ENCODE data around the genes FOXO3 and CD164.

GRCh38 chr6:108560477-108561353 lies at the start of gene FOXO3:
Gene FOXO3 (plus strand): TSS chr6:108560917.
- RRBS, result 9% methylated on average over 38 of the region's 112 CpGs

DNA sequence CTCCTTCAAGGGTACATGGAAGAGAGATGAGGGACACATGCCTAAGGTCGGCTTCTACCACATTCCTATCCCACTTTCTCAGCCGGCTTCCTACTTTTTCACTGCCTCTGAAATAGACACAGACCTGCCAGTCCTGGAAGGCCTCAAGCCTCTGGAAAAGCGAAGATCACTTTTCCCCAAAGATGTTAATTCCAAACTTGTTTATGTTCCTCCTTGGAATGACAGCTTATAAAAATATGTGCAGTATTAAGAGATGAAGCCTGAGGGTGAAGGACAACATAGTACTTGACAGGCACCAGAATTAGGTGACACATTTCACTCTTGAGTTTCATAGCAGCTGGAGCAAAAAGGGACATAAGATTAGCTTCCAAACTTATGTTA lies 25.2 kb downstream of the FOXO3 start:
- RRBS, result no CpG with 5 or more reads among the region's 3 CpGs

DNA sequence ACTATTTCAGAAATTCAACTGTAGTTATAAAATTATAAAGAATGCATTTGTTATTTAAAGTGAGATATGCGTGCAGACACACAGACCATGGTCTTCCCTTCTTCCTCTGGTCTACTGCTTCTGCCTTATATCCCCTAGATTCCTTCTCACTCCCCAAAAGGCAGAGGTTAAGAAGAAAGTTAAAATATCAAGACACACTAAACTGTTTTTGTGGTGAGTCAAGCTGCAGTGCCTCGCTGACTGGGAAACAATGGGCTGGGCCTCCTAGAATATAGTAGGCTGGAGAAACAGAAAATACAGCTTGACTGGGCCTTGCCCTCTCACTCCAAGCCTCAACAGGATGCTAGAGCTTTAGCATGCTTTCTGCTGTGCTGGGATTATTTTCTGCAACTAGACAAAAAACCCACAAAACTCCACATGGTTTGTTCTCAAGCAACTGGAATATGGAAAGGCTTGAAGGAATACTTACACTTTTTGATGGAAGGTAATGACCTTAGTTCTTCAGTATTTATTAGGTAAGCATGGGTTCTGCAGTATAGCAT lies 27.8 kb downstream of the FOXO3 start:
- RRBS, result no CpG with 5 or more reads among the region's 2 CpGs

DNA sequence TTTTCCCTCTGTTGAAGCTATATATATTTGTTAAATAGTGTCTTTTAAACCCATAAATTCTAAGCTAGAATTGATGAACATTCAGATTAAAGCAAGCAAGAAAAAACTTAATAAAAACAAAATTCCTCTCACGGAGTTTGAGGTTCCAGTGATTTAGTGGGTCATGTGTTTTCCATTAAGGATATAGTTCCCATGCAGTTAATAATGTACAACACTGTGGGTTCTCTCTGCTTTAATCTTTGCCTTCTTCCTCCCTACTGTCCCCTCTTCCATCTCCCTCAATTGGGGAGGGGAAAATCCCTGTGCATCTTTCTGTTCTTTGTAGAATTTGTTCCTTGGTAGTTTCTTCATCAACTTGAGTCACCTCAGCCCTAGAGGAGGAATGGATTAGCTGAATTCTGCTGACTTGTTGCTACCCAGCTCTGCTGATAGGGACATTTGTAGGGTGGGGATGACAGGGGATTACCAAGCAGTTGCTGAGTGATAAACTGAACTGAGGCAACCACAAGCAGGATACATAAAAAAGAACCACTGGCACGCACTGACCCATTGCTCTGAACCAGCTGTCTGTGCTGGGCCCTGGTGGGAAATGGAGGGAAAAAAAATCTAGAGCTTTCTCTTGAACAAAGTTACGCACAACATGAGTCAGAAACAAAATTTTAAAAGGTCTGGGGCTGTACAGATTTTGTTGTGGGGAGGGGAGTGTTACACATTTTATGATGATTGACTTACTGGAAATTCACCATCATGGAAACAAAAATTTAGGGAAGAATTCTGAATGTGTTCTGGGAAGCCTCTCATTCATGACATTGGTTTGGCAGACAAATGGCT lies 37.4 kb downstream of the FOXO3 start:
- RRBS, result no CpG with 5 or more reads among the region's 3 CpGs

DNA sequence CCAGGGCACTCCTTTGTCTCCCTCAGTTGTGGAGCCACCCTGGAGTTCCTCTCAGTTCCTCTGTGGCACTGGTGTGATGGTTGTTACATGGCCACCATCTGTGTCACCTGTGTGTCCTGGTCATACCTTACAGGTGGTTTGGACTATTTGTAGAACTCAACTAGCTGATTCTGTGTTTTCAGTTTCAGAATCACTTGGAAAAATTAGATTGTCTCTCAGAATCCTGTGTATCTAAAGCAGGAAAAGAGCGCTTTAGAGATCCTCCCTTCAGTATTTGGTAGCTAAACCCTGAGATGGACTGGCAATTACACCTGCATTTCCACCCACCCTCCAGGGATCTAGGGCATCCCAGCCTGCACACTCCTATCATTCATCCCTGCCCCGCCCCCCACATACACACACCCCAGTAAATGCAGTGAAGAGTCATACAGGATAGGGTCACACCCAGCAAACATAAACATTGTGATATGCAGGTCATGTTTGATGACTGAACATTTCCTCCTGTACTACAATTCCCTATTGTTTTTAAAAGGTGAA lies 112.7 kb downstream of the FOXO3 start:
- RRBS, result no CpG with 5 or more reads among the region's 2 CpGs

DNA sequence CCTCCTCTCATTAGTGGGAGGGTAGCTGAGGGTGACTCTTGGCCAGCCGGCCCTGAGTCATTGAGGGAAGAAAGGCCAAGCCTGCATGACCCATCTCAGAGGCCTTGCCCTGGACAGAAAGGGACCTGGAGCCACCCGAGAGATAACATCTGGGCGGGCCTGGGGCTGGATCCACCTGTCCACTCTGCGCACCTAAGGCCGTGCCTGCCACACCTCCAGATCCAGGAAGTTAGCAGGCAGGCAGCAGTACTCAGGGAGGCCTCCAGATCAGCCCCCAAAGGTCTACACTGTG lies 115.7 kb upstream of the ARMC2 start:
- RRBS, result no CpG with 5 or more reads among the region's 5 CpGs

DNA sequence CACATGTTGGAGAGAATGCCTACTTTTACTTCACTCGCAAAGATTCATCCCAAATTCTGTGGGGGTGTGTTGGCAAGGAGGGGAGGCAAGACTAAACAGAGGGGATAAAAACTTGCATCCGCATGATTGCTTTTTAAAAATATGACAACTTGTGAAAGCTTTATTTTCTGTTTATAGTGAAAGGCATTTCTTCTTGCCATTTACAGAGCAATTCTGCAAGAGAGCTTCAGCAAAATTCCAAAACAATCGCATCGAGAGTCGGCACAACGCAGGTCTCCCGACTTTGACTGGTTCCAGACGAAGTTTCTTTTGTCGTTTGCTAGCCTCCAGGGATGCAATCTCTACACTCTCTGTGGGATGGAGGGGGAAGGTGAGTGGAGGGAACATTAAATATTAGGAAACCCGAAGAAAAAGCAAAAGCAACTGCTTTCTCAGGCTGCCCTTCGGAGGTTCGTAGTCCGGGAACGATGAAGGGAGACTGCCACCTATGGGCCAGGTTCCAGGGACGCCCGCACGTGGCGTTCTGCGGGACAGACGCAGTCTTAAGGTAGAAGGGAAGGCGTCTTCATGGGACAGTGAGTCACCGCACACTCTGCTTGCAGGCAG lies 66.1 kb upstream of the ARMC2 start:
- RRBS, result no CpG with 5 or more reads among the region's 22 CpGs

DNA sequence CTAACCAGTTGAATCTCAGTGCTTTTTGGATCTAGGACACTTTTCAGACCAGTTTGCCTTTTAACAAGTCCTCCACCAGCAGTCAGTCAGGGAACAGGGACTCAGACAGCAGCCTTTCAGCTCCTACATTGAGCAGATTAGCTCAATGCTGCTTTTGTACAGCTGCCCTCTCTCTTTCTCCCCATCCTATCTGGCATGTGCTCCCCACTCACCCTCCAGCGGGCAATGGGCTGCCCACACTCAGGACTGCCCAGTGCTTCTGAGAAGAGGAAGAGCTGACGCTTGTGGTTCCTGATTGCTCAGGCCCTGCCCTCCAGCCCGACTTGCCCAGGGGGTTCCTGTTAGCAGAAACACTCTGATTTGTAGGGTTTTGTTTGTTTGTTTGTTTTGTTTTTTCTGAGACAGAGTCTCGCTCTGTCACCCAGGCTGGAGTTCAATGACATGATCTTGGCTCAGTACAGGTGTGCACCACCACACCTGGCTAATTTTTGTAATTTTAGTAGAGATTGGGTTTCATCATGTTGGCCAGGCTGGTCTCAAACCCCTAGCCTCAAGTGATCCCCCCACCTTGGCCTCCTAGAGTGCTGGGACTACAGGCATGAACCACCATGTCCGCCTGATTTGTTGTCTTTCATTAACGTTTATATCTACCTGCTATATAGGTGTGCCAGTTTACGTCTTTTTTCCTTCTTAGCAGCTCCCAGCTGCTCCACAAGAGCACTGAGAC lies 14.7 kb downstream of the ARMC2 start:
- RRBS, result no CpG with 5 or more reads among the region's 7 CpGs

- RRBS, result no CpG with 5 or more reads among the region's 10 CpGs
Observed at GRCh38 chr6:108872132-108872818, 24.1 kb downstream of the ARMC2 start.

GRCh38 chr6:108874285-108874846 lies 26.1 kb downstream of the ARMC2 start:
- RRBS, result no CpG with 5 or more reads among the region's 8 CpGs

- RRBS, result no CpG with 5 or more reads among the region's 4 CpGs
Observed at GRCh38 chr6:108888659-108889251, 40.5 kb downstream of the ARMC2 start.

- RRBS, result no CpG with 5 or more reads among the region's 1 CpG
Observed at GRCh38 chr6:108920762-108921056, 72.5 kb downstream of the ARMC2 start.

- RRBS, result no CpG with 5 or more reads among the region's 4 CpGs
Observed at GRCh38 chr6:108947390-108948081, 99.3 kb downstream of the ARMC2 start.

DNA sequence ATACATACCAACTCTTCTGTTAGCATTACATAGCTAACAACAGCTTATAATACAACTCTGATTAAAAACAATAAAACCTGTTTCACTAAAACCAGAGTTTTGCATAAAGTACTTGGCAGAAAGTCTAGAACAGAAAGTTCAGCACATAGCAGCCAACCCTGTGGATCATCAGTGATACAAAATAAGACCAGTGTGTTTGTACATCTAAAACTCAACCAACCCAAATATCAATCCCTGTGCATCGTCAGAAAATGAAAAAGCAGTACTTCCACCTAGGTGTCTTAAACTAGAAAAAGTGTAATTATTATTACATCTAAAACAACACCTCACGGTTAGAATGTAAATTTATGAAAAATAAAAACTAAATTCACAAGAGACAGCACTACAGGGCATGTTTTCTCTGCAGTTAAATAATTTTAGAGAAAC lies 92.2 kb downstream of the SESN1 start:
- RRBS, result no CpG with 5 or more reads among the region's 2 CpGs

- RRBS, result no CpG with 5 or more reads among the region's 34 CpGs
Observed at GRCh38 chr6:109250681-109251219, 131.5 kb downstream of the CD164 start.

GRCh38 chr6:109313135-109313534 lies 69.1 kb downstream of the CD164 start:
- RRBS, result no CpG with 5 or more reads among the region's 5 CpGs

DNA sequence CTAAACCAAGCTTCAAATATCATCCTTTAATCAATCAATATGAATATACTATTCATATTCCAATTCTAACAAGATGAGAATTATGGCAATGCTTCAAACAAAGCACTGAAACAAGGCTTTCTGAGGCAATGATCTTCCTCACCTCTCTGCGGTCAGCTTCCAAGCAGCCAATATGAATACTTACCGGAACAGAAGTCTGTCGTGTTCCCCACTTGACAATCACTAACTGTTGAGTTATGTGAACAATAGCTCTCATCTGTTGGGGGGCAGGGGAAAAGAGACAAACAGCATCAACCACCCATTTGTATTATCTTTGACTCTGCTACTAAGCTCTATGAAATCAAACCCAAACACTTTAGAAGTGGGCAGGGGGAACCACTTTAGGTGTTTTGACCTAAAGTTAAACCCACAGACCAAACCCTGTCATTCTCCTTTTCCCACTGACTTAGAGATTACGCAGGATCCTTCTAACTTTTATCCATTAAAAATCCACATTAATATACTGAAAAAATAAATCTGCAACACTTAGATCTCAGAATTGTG lies 4.5 kb downstream of the CD164 start:
- RRBS, result no CpG with 5 or more reads among the region's 4 CpGs

DNA sequence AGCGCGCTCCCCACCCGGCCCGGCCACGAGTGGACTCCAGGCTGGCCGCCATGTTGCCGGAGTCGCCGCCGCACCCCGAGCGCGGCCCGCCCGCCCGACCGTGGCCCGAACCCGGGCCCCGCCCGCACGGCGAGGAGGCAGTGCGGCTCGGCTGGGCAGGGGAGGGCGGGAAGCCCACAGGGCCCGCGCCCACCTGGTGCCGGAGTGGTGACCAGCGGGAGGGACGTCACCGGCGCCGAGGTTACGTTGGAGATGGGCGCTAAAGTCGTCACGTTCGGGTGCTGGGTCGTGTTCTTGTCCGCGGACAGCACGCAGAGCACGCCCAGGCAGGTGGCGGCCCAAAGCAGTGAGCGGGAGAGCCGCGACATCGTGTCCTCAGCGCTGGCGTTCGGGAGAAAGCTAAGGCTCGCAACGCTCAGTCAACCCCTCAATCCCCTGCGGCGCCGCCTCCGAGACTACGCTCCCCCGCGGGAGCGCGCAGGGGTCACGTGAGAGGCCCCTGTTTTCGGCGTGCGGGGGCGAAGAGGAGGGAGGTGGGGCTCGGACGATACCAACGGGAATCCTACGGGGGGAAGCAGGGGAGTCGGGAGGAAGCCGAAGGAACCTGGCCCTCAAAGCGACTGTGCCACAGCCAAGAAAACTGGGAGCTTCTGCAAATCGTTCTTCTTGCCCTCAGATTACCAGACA lies at the start of gene CD164:
TSS of gene CD164 (minus strand) at position 457 of the 687 bp plus-strand sequence.
- RRBS, result 2% methylated on average over 24 of the region's 76 CpGs

DNA sequence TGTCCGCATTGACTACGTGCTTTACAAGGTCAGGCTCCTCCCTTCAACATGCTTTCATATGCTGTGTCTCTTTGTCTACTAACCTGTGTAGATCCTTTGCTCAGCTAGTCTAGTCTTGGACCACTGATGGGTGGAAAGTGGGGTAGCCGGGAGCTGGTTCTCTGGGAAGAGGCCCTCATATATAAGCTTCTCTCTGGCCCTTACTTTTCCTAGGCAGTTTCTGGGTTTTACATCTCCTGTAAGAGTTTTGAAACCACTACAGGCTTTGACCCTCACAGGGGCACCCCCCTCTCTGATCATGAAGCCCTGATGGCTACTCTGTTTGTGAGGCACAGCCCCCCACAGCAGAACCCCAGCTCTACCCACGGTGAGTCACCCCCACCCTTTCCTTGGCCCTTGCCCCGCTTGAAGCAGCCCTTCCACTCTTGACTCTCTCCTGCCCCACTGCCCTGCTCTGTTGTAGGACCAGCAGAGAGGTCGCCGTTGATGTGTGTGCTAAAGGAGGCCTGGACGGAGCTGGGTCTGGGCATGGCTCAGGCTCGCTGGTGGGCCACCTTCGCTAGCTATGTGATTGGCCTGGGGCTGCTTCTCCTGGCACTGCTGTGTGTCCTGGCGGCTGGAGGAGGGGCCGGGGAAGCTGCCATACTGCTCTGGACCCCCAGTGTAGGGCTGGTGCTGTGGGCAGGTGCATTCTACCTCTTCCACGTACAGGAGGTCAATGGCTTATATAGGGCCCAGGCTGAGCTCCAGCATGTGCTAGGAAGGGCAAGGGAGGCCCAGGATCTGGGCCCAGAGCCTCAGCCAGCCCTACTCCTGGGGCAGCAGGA lies 2.7 kb downstream of the SMPD2 start:
- RRBS, result no CpG with 5 or more reads among the region's 13 CpGs

DNA sequence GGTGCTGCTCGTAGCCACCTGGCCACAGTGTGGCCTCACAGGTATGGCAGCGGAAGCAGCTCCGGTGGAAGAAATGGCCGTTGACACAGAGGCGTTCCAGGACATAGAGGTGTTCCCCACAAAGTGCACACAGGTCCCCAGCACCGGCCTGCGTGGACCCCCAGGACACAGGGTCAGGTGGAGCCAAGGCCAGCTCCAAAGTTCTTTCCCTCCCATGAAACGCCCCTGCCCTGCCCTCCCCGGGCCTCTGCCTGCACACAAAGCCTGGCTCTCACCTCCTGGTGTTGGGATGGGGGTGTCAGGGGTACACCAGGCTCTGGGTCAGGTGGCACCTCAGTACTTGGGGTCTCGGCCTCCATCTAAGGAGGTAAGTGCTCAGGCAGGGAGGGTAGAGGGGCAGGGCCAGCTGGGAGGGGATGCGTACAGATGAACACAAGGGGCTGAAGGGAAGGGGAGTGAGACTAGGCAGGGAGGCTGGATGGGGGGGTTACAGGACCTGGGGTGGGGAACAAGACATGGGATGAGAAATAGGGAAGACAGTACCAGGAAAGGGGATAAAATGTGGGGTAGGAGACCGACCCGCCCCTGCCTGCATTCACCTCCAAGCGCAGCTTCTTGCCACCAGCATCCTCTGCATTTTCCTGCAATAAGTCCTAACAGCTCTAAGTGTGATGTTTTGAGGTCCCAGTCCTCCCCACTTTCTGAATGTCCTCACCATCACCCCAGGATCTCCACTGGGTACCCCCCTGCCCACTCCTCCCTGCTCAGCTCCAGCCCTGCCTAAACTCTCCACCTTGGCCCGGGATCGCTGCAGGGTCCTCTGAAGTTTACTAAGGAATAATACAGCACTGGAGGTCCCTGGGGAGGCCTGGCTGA lies 6.8 kb downstream of the SMPD2 start:
- RRBS, result 98% methylated on average over 7 of the region's 16 CpGs

Data from mononuclear cell (primary cell).